Measurements from ENCODE around the genes CDC27, TBX21 and SP6.

DNA sequence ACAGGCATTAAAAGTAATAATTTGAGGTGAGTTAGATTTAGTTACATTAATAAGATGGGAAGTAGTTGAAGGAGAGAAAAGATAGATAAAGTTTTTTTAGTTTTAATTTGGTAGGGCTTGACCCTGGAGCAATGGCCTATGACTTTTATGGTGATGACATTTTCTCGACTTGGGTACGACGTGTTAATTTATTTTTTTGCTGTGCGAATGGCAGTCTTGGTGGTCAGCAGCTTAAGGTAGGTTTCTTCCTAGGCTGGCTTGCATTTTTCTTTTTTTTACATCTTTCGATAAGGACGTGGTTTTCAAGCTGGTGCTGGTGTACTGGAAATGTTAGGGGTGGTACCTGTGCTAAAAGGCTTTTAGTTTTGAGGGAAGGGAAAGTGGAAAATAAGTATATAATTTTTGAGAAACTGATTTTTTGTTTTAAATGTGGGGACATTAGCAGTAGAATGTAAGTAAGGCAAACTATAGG, 87.7 kb upstream of the RPRML start:
- PRO-cap = no peak

DNA sequence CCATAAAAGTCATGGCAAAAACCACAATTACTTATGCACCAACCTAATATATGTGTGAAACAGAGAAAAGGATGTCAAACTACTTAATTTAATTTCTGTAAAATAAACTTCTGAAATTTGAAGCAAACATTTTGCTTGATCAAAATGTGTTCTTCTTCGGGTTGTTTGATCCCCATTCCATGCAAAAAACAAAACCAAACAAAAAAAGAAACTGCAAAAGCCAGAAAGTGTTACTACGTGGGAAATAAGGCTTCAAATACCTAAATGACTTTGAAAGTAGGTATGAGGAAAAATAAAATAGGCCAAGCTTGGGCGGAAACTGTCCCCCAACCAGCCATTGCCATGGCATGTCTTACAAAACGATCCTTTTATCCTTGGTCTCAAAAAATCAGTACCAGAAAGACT, 70.6 kb downstream of the CDC27 start:
- PRO-cap = no peak

- PRO-cap = unidirectional peak, minus-strand start at chr17:47189110; bidirectional peak, plus-strand start at chr17:47189560, minus-strand start at chr17:47189252
Measured at GRCh38 chr17:47188638-47189389, at the start of gene CDC27. TSS of gene CDC27 (minus strand) at chr17:47189295.

- PRO-cap = no peak
Measured at GRCh38 chr17:47279931-47280211, 26.2 kb downstream of the ITGB3 start.

- PRO-cap = no peak
Measured at GRCh38 chr17:47423190-47424331, 99.8 kb downstream of the EFCAB13 start.

GRCh38 chr17:47491514-47492095, 39.3 kb upstream of the NPEPPS start:
- PRO-cap = no peak

- PRO-cap = no peak
Measured at GRCh38 chr17:47621619-47622695, 27.8 kb upstream of the KPNB1 start.

- PRO-cap = no peak
Measured at GRCh38 chr17:47674384-47675010, 19.5 kb upstream of the TBKBP1 start.

- PRO-cap = no peak
Measured at GRCh38 chr17:47694745-47695896, 1.2 kb downstream of the TBKBP1 start.

GRCh38 chr17:47696597-47697206, 2.7 kb downstream of the TBKBP1 start:
- PRO-cap = no peak

DNA sequence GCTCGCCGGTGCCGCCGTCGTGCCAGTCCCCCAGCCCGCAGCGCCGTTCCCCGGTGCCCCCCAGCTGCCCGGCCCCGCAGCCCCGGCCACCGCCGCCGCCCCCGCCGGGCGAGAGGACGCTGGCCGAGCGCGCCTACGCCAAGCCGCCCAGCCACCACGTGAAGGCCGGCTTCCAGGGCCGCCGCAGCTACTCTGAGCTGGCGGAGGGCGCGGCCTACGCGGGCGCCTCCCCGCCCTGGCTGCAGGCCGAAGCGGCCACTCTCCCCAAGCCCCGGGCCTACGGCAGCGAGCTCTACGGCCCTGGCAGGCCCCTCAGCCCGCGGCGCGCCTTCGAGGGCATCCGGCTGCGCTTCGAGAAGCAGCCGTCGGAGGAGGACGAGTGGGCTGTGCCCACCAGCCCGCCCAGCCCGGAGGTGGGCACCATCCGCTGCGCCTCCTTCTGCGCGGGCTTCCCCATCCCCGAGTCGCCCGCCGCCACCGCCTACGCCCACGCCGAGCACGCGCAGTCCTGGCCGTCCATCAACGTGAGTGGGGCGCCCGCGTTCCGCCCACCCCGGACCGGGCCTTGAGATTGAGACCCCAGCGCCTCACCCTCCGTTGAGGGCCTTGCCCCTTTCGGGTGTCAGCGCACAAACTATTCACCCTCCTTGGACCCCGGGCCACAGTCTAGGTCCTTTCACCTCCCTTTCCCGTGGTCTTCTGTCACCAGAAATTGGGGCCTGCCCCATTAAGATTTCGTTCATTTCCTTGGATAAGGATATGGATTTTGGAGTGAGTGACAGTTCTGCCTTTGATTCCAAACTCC, 15.2 kb downstream of the TBKBP1 start:
- PRO-cap = no peak

DNA sequence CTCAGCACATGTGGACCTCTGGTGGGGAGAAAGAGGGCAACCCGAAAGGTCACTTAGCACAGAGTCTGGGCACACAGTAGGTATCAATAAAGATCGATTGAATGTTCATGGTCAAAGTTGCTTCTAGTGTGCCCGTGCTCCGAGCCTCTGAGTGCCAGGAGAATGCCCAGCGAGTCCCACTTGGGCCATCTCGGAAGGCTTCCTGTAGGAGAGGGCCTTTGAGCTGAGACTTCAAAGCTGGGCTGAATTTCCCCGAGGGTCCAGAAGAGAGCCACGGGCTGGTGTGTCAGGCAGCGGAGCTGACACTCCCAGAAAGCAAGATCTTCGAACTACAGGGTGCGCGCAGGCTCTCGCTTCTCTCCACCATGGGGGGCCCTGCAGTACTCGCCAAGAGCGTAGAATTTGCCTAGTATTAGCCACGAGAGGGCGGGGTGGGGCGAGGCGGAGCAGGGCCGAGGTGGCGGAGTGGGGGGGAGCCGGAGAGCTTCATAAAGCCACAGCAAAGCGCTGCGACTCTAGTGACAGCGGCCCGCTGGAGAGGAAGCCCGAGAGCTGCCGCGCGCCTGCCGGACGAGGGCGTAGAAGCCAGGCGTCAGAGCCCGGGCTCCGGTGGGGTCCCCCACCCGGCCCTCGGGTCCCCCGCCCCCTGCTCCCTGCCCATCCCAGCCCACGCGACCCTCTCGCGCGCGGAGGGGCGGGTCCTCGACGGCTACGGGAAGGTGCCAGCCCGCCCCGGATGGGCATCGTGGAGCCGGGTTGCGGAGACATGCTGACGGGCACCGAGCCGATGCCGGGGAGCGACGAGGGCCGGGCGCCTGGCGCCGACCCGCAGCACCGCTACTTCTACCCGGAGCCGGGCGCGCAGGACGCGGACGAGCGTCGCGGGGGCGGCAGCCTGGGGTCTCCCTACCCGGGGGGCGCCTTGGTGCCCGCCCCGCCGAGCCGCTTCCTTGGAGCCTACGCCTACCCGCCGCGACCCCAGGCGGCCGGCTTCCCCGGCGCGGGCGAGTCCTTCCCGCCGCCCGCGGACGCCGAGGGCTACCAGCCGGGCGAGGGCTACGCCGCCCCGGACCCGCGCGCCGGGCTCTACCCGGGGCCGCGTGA, at the start of gene TBX21:
TSS of gene TBX21 (plus strand) at position 518 of the 1,104 bp plus-strand sequence.
- PRO-cap = unidirectional peak, plus-strand start at position 518 of the sequence

DNA sequence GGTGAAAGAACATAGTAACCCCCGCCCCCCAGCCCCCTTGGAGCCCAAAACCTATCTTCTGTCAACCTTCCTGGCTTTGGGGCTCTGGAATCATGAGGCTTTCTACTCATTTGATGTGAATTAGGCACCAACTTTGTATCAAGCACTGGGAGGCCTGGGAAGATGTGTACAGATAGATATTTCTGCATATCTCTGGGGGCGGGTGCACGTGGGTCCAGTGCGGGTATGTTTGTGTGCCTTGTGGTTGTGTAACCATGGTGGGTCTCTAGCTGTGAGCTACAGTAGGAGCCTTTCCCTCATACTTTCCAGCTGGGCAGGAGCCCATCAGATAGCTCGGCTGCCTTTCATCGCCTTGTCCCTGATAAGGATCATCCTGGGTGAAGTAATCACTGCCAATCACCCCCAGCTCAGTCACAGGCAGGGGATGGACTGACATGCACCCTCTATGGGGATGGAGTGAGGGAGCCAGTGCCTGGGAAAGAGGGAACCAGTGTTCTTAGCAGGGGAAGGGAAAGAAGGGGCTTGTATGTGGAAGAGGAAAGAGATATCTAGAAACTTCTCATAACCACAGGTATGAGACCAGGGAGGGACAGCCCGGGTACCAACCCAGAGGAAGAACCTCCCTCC, 3.1 kb upstream of the SCRN2 start:
- PRO-cap = no peak

DNA sequence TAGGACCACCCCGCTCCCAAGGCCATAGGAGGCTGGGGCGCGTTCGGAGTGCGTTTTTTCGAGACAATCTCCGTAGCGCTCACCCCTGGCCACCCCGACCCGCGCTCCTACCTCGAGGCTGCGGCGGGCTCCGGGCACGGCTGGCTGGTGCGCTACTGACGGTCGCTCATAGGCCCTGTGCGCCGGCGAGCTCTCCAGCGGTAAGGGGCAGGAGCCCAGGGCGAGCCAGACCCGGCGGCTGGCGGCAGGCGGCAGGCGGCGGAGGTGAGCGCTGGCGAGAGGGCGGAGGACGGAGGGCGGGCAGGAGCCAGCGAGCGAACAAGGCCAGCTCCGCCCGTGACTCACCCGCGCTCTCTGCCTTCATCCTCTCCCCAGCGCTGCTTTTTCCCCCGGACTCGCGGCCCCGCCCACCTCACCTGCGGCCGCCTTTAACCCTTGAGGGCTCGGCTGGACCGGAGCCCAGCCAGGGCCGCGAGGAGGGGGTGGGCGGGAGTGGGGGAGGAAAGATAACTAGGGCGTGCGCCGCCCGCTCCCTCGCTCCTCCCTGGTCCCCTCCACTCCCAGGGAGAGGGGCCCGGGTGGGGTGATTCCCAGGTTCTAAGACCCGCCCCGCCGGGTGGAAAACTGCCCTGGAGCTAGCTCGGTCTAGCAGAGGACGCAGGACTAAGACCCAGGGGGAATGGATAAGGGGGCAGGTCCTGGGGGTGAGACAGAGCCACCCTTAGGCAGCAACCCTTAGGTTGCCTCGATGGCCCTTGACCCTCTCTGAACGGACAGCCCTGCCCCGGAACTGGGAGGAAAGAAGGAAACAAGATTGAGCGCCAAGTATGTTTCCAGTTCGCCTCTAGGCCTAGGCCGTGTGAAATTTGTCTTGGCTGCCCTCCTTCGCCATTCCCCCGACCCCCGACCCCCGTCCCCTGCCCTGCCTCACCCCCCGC, at the start of gene SP6:
TSS of gene SP6 (minus strand) at position 356 of the 938 bp plus-strand sequence.
- PRO-cap = unidirectional peak, minus-strand start at position 356 of the sequence

GRCh38 chr17:47896983-47898160, 1.3 kb downstream of the SP2 start:
- PRO-cap = no peak

- PRO-cap = no peak
Measured at GRCh38 chr17:47915938-47917146, 20.3 kb downstream of the SP2 start.

GRCh38 chr17:47949827-47950246, 7.8 kb downstream of the PRR15L start:
- PRO-cap = no peak

- PRO-cap = no peak
Measured at GRCh38 chr17:48003022-48004039, 32.4 kb downstream of the CDK5RAP3 start.

DNA sequence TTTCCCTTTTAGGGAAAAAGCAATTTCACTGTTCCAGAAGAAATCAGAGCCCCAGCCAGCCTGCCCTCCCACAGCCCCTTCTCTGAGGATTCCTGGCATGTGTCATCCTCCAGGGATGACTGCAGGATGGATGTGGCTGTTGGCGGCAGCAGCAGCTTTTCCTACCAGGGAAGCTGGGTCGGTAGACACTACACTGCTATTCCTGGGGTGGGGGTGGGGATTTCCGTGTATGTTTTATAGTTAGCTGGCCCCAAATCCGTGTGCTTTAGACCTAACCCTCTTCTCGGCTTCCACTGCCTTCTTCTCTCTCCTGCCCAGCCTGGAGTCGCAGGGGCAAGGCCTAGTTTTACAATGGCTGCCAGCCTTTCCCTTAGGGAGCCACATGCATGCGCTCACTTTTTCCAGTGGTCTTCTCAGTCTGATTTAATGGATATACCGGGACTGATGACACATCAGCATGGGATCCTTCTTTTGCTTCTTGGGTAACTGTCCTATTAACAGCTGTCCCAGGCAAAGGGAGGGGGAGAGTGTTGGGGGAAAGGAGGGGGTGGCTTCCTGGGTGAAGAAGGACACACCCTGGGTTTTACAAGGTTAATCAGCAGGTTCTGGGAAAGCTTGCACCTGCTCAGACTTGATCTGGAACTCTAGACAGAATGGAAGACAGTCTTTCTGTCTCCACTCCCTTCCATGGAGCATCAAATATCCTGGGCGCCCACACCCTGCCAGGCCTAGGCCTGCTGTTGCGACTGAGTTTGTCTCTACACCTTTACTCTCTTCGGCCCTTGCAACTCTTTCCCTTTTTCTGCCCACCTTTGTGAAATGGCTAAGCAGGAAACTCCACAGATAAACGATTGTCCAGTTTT, 2.6 kb upstream of the NFE2L1 start:
- PRO-cap = no peak

DNA sequence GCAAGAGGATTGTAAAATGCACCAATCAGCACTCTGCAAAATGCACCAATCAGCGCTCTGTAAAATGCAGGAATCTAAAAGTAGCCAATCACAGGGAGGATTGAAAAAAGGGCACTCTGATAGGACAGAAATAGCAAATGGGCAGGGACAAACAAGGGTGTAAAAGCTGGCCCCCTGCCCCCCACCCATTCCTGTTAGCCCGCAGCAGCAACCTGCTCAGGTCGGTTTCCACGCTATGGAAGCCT, 1.8 kb upstream of the CBX1 start:
- PRO-cap = no peak

Data from mesothelial cell of epicardium (in vitro differentiated cells).